ENCODE results near the genes MED7, GARIN3, C5orf52 and THG1L.

GRCh38 chr5:157139080-157139522, 3.6 kb downstream of the MED7 start:
- PRO-cap = no peak
CAGE:
- cytosol, long polyA plus RNA = no peak
- long polyA plus RNA = no peak
- nucleus, long polyA plus RNA = no peak

DNA sequence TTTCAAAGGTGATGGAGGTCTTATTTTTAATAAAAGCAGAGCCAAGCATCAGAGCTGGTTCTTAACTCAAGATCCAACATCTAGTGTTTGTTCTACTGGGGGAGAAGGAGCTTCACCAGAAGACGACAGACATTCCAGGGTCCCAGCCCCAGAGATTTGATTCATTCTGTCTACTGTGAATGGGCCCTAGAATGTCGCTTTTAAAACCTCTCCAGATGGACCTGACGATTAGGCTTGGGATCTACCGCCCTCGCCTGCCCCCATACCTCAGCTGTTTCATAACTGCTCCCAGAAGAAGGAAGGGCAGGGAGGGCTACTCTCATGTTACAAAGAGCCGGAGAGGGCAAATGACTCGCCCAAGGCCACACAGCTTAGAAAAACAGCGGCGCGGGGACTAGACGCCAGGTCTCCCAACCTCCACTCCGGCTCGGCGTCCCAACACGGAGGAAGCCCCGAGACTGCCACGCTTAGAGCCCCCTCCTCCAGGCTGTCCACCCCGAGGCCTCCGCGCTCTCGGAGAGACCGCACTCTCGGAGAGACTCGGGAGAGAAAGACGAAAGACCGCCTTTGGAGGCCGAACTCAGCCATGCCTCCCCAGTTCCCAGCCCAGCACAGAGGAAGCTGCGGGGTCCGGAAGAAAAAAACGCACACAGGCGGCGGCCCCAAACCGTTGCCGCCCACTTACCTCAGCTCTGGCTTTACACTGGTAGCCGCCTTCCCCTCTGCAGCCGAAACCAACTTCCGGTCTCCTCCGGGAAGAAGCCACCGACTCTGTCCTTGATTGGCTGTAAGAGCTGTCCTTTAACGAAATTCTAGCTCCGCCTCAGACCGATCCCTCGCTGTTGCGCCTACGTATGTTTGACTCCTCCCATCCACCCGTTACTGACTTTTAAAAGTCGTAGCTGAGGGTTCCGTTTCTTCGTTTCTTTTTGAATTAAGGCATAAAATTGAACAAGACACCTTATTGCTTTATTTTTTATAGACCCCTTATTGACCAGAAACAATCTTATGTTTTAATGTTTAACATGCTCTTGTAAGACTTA, at the start of gene MED7:
MED7 (minus strand) TSS at position 731 of the 1,043 bp plus-strand sequence.
- PRO-cap = bidirectional peak, plus-strand start at position 882 of the sequence, minus-strand start at position 700 of the sequence
CAGE:
- cytosol, long polyA plus RNA = no peak
- long polyA plus RNA = start-site peak on the minus strand centred at position 715 of the sequence, 44 bp wide, 542 and 438 reads in 2 replicates
- nucleus, long polyA plus RNA = no peak

DNA sequence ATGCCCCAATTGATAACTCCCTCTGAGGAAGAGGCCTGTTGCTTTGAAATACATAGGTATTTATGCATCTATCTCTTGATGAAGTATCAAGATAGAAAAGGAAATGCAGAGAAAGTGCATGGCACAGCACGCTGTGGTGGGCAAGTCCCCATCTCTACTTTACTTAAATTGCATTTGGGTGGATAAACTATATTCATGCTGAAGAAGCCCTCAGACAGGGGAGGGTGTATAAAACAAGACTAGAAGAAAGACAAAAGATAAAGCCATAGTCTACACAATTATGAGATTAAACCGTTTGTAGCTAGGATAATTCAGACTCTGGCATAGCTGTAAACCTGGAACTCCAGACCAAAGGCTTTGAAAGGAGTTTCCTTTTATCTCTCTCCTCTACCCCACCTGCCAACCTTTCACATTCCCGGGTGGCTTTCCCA, 6.5 kb downstream of the GARIN3 start:
- PRO-cap = no peak
CAGE:
- cytosol, long polyA plus RNA = no peak
- long polyA plus RNA = no peak
- nucleus, long polyA plus RNA = no peak

DNA sequence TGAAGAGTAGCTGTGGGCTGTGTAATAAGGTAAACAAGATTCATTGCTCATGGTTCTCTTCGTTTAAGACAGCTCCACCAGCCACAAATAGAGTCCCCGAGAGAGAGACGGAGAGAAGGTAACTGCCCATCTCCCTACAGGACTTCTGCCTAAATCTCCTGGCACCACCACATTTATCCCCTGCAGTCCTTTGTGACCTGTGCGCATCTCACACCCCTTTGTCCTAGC, at the start of gene GARIN3:
GARIN3 (minus strand) TSS at position 147 of the 228 bp plus-strand sequence.
- PRO-cap = no peak
CAGE:
- cytosol, long polyA plus RNA = no peak
- long polyA plus RNA = no peak
- nucleus, long polyA plus RNA = no peak

DNA sequence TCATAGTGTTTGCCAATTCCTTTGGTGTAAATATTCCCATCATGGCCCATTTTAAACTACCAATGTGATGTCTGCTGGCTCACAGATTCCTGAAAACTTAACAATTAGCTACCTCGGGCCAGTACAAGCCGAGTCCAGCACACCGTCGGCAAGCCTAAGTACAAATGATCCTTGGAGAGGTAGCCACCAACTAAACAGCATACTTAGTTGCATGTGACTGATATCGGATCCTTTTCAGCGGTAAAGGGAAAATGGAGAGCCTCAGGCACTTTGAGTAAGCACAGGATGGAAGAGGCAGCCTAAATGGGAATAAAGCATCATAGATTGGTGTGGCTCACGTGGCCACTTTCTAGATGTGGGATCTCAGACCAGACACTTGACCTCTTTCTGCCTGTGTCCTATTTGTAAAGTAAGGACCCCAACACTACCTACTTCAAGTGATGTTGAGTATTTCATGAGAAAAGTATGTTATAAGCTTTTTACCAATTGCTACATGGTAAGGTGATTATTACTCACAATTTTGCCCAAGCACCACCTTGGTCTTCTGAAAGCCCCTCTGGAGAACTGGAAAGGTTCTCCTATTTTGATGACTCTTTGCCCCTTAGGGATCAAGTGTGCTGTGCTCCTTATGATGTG, 3.7 kb downstream of the ITK start:
- PRO-cap = no peak
CAGE:
- cytosol, long polyA plus RNA = no peak
- long polyA plus RNA = no peak
- nucleus, long polyA plus RNA = no peak

GRCh38 chr5:157222385-157223208, 42.0 kb downstream of the ITK start:
- PRO-cap = no peak
CAGE:
- cytosol, long polyA plus RNA = no peak
- long polyA plus RNA = no peak
- nucleus, long polyA plus RNA = no peak

DNA sequence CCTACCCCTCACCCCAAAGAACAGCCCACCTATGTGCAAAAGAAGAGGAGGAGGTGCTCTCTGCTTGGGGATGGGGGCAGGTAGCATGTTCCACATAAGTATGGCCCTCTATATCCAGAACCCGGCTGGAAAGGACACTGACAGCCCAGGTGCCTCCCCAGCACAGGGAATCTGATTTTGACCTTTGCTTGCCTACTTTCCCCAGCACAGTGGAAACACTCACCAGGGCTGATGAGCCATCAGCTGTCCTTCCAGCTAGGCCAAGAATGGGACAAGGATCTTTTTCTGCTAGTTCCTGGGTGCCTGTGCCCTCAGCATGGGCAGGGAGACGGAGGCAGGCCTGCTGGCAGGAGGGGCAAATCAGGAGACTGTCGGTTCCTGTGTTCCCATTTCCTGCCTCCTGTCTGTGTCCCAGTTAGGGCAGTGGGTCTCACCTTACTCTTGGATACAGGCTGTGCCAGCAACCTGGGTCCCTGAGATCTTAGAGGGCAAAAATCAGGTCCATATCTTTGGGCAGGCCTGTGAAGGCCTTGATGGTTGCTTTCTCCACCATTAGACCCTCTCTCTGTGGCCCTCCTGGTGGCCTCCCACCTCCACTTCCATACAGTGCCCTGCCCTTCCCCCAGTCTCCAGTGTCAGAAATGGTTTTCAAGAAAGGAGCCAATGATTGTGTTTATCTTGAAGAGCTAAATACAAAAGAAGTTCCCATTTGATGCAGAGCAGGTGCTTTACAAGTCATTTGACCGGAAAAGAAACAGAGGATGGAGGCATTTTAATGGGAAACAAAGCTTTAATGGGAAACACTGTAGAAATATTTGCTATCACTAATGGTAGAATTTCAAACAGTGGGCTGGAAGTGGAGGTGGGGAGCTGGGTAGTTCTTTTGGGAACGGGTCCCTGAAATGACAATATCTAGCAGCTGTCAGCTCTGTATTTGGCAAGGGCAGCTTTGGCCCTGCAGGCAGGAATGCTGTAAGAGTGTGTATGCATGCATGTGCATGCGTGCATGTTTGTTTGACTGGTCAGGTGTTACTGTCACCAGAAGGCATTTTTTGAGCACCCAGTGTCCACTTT, 1.4 kb downstream of the CYFIP2 start:
- PRO-cap = no peak
CAGE:
- cytosol, long polyA plus RNA = no peak
- long polyA plus RNA = no peak
- nucleus, long polyA plus RNA = no peak

DNA sequence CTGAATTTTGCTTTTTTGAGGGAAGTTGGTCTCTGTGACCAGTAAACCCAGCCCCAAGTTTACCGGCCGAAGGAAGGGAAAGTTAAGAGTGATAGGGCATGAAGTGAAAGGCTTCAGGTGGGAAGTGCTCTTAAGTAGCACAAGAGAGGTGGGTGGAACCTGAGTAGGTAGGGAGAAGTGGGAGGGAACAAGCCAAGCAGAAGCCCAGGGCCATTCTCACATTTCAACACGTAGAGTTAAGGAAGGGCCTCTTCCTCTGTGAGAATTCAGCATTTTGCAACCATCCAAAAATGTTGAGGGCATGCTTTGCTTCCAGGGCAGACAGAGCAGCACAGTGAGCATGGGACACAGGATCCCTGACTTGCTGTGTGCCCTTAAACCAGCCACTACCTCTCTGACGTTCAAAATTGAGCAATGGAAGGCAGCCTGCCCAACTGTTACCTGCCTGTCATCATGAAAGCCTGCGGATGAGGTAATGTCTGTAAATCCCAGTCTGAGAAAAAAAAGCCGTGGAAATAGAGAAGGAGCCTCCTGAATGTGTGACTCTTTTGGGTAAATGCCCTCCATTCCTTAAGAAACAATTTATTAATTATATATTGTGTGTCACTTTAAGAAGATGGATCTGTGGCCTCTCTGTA, 3.3 kb downstream of the CYFIP2 start:
- PRO-cap = no peak
CAGE:
- cytosol, long polyA plus RNA = no peak
- long polyA plus RNA = no peak
- nucleus, long polyA plus RNA = no peak

DNA sequence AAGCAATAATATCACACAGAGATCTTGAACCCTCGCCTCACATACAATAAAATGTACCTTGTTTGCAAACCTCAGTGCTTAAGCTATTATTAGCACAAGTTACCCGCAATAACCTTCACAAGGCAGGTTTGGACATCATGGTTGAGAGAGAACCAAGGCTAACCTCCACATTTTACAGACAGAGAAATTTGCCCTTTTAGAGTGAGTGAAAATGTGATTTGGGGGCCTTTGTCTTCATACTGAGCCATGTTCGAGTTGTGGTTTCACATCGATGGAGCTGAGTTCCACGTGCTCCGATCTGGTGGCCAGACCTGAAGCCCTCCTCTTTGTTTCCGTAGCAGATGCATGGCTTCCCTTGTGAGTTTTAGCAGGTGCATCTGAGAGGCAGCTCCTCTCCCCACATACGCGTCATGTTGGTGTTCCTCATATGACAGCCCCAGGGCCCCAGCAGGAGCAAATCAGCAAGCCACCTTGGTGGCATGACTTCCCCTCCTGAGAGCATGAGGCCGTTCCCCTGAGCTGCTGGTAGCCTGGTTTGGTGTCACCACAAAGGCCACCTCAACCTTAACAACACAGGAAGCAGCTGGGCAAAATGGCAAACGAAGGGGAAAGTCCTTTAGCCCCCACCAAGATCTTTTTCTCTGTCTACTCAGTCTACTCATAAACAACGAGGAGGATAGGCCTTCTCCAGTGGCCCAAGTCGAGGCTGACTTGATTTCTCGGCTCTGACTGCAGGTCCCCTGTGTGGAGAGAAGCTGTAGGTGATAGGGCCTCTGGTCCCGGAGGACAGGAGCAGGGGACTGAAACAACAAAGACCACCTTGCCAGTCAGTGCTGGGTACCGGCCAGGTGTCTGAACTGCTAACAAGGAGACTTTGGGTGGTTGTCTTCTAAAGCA, 5.8 kb downstream of the CYFIP2 start:
- PRO-cap = no peak
CAGE:
- cytosol, long polyA plus RNA = no peak
- long polyA plus RNA = no peak
- nucleus, long polyA plus RNA = no peak

- PRO-cap = no peak
CAGE:
- cytosol, long polyA plus RNA = no peak
- long polyA plus RNA = no peak
- nucleus, long polyA plus RNA = no peak
These were observed 21.7 kb downstream of the FNDC9 start for GRCh38 chr5:157323827-157324091.

DNA sequence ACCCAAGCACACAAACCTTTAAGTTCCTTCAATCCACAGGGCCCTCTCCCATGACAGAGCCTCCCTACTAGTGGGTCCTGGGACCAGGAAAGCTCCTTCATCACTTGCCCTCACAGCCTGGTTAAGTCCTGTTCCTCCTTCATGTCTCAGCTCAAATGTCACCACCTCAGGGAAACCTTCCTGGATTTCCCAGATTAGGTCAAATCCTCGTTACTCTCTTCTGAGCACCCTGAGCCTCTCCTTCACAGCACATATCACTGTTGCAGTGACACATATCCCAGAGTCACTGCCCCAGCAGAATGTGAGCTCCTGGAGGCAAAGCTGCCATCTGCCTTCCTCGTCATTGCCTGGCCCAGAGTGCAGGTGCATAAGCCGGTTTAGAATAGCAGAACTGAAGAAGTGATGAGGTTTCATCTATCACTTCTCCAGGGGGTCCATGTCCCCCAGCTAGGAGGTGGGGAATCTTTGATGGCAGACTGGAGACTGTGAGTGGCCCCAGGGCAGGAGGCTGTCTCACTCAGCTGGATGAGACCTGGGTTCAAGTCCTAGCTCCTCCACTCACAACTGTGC, 25.7 kb downstream of the NIPAL4 start:
- PRO-cap = no peak
CAGE:
- cytosol, long polyA plus RNA = no peak
- long polyA plus RNA = no peak
- nucleus, long polyA plus RNA = no peak

DNA sequence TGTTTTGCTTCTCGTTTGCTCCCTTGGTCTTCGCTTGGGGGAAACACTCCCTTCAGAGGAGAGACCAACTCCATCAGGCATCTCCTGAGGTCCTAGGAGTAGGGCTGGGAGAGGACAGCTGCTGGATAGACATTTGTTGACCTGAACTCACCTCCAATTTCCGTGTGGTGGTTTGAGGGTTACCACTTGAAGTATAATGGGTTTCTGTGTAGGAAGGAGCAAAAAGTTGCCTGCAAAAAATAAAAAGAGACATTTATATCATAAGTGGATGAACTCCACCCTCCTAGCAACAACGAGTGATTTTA, 37.9 kb downstream of the ADAM19 start:
- PRO-cap = no peak
CAGE:
- cytosol, long polyA plus RNA = no peak
- long polyA plus RNA = no peak
- nucleus, long polyA plus RNA = no peak

- PRO-cap = no peak
CAGE:
- cytosol, long polyA plus RNA = no peak
- long polyA plus RNA = no peak
- nucleus, long polyA plus RNA = no peak
These were observed 14.4 kb downstream of the ADAM19 start for GRCh38 chr5:157561140-157561646.

DNA sequence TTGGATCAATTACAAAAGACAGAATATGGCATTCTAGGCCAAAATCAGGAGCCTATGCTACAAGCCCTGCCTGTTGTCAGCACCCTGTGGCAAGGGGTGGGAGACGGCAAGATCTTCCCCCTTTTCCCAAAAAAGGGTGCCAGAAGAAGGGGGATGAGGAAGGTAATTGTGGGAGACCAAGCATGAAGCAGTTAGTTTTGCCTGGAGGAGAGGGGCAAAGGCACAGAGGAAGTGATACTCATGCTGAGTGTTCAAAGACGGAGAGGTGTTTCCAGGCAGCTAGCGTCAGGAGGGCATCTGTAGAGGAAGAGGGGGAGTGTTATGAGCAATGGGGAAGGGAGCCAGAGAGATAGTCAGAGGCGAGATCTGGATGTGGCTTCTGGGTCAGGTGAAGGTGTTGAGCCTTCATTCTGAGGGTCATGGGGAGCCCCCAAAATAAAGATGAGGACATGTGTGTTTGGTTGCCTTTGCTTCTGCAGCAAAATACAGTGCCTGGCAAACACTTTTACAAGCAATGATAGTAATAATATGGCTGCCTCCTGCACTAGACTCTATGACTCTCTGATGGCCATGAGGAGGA, 27.0 kb upstream of the ADAM19 start:
- PRO-cap = no peak
CAGE:
- cytosol, long polyA plus RNA = no peak
- long polyA plus RNA = no peak
- nucleus, long polyA plus RNA = no peak

DNA sequence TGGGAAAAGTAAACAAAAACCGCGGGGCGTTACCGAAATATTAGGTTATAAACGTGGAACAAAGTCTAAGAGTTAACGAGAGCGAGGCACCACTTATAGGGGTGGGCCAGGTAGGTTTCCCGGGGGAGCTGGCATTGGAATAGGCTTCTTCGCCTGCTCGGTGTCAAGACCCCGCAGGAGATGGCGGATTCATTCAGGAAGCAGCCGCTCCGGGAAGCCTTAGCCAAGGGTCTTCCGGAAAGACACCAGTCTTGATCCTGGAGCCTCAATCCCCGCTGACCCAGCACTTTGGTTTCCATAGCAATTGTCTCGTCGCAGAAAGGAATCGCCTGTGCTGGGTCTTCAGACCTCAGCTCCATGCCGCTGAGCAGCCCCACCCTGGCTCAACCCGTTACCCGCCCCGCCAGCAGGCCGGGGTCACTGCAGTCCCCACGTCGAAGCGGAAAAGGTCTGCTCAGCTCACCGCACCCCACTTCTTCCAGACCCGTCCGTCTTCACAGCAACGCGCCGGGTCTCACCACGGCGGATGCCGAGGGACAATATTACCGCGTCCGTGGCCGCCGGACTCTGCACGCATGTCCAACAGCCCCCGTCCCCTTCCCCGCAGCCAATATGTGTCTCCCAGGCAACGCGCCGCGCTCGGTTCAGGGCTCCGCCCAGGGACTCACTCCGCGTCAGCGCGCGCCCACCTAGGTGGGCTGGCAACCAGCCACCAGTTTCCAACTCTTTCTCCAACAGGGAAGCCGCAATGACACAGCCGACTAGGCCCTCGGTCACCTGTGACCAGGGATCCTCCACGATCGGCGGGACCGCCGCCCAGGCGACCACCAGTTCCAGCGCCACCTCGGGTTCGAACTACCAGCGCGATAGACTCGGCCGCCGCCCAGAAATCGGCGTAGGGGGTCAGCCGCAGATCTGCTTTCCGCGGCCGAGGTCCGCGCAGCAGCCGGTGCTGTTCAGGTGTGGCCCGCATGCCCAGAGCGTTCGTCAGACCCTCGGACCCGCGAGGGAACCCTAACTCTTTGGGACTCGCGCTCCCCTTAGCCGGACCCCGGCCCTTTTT, at the start of gene C5orf52:
C5orf52 (plus strand) TSS at position 667 of the 1,063 bp plus-strand sequence.
- PRO-cap = no peak
CAGE:
- cytosol, long polyA plus RNA = no peak
- long polyA plus RNA = no peak
- nucleus, long polyA plus RNA = no peak

- PRO-cap = bidirectional peak, plus-strand start at chr5:157731425, minus-strand start at chr5:157731392; bidirectional peak, plus-strand start at chr5:157731823, minus-strand start at chr5:157731684
CAGE:
- cytosol, long polyA plus RNA = start-site peak on the plus strand at chr5:157731413-157731456, 126 and 87 reads in 2 replicates; start-site peak on the minus strand at chr5:157731679-157731699, 9 and 14 reads in 2 replicates
- long polyA plus RNA = start-site peak on the plus strand at chr5:157731438-157731456, 40 and 15 reads in 2 replicates; start-site peak on the minus strand at chr5:157731643-157731690, 18 and 20 reads in 2 replicates
- nucleus, long polyA plus RNA = start-site peak on the plus strand at chr5:157731420-157731450, 160 and 135 reads in 2 replicates
These were observed at the start of gene THG1L for GRCh38 chr5:157731068-157732043. Gene THG1L, plus strand, starts transcription at chr5:157731420.

- PRO-cap = no peak
CAGE:
- cytosol, long polyA plus RNA = no peak
- long polyA plus RNA = no peak
- nucleus, long polyA plus RNA = no peak
These were observed 181.9 kb downstream of the EBF1 start for GRCh38 chr5:158917960-158918159.

GRCh38 chr5:158985861-158986150, 113.9 kb downstream of the EBF1 start:
- PRO-cap = no peak
CAGE:
- cytosol, long polyA plus RNA = no peak
- long polyA plus RNA = no peak
- nucleus, long polyA plus RNA = no peak

DNA sequence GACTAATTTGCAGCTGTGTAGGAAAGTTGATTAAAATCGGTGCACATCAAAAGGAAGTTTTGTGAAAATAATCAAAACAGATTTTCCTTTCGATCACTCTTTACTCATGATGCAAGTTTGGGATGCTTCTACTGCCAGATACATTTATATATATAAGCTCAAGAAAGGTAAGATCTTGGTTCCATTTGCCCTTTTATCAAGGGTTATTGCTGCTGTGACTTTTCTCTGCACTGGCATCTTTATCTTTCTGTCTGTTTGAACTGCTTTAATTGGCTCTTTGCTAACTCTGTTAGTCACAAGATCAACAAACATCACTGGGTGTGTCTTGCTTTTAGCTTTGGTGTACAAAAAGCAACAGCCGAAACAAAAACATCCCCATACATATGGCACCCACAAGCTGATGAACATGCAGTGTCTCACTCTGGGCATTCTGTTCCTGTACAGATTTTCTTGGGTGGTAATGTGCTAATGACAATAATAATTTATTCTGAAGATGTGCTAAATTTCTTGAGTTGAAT, 96.8 kb downstream of the EBF1 start:
- PRO-cap = no peak
CAGE:
- cytosol, long polyA plus RNA = no peak
- long polyA plus RNA = no peak
- nucleus, long polyA plus RNA = no peak

DNA sequence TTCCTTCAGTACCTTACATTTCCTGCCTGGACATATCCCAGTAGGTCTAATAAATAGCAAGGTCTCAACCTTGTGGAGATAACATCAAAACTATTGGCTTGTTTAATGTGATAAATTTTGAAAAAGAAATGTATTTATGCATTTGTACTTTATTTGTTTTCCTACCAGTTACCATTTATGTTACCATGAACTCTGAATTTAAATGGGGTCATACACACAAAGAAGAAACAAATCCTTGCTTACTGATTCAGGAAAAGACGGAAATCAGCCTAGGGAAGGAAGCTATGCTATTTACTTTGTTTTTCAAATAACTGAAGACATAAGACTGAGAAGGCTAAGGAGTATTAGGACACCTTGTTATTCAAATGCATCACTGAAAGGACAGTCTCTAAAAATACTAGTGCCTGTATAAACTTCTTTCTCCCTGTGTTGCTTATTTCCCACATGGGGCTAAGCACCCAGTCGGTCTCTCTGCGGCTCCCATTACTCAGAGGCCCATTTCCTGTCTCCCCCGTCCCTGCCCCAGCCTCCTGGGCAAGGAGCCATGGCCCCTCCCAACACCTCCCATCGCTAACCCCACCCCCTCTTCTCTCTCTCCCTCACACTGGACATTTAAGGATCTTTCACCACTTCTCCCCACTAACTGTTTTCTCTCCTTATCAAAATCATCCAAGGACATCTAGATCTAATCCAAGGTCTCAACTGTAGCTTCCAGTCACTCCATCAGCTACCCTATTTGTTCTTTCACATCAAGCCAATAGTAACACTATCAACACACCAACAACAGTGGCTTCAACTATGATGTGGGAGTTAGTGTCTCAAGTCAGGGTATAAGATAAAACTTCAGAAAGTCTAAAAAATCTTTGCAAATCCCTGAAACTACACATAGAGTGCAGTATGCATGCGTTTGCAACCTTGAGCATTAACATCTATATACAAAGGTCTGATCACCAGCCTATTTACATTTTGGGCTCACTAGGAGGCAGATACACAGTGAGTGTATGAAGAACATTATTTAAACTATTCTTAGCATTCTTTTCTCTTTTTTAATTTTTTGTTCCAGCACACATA, 81.9 kb downstream of the EBF1 start:
- PRO-cap = no peak
CAGE:
- cytosol, long polyA plus RNA = no peak
- long polyA plus RNA = no peak
- nucleus, long polyA plus RNA = no peak